Stomach (tissue), 7 donors: ENCODE measurements around the genes OXTR, IL17RC and CRELD1.

DNA sequence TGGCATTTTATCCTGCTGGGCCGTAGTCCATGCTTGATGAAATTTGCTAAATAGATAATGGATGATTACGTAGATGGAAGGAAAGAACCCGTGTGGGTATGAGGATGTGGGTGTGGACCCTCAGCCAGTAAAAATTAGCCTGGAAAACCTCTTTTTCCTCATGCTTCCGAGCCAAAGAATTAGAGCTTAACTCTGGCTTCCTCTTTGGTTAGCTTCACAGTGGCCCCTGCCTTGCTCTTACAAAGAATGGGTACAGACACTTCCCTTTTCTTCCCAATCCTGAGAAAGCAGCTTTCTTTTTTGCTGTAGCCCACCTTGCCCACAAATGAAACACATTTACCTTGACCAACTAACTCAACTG, 786.1 kb downstream of the GRM7 start:
- PRO-cap, result no peak
- RAMPAGE, long total RNA, 5 experiments, result no peak in any of the 5 experiments
- RRBS, result no CpG with 5 or more reads among the region's 4 CpGs

DNA sequence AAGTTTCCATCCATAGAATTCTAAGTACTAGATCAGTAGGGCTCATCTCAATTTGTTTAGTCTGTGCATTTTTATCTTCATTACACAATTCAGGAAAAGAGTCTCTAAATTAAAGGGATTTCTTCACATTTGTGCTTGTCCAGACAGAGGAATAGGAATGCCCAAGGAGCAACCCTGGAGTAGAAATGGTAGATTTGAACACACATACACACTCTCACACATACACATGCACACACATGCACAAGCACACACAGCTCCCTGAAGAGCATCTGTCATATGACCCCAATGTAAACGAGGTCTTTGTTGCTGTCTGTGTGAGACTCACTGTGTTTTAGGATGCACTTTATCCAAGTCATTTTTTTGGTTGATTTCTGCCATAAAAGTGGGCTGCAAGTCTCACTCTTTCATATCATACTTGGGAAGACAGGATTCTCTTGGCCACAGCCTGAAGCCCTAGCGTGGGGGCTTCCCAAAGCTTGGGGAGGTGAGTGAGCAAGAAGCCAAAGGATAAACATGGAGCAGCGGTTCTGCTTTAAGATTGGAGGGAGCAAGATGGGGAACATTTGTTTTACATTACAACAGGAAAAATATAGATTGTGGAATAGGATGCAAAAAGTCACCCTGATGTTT, 21.6 kb downstream of the LMCD1 start:
- PRO-cap, result no peak
- RAMPAGE, long total RNA, 5 experiments, result start-site peak on the plus strand in 1 of 5 experiments, centred at position 321 of the sequence, 9 reads per replicate
- RRBS, result no CpG with 5 or more reads among the region's 3 CpGs

DNA sequence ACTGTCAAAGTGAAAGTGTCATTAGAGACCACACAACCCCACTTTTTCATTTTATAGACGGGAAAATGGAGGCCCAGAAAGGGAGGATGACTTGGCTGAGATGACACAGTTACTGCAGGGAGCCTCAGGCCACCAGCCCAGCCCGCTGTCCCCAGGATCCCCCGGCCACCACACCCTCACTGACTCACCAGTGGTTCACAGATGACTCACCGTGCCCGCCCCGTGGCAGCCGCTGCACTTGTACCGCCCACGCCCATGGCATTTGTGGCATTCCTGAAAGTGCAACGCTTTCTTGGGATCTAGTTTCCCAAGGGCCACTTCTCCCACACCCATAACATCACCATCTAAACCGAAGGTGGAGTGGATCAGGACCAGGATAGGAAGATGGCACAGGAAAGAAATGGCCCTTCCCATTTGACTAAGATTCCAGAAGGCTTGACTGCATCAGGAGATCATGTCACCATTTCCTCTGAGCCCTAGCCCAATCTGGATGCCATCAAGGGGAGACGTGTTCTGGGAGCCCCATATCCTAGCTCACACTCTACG, 15.1 kb downstream of the SSUH2 start:
- PRO-cap, result no peak
- RAMPAGE, long total RNA, 5 experiments, result no peak in any of the 5 experiments
- RRBS, result no CpG with 5 or more reads among the region's 13 CpGs

DNA sequence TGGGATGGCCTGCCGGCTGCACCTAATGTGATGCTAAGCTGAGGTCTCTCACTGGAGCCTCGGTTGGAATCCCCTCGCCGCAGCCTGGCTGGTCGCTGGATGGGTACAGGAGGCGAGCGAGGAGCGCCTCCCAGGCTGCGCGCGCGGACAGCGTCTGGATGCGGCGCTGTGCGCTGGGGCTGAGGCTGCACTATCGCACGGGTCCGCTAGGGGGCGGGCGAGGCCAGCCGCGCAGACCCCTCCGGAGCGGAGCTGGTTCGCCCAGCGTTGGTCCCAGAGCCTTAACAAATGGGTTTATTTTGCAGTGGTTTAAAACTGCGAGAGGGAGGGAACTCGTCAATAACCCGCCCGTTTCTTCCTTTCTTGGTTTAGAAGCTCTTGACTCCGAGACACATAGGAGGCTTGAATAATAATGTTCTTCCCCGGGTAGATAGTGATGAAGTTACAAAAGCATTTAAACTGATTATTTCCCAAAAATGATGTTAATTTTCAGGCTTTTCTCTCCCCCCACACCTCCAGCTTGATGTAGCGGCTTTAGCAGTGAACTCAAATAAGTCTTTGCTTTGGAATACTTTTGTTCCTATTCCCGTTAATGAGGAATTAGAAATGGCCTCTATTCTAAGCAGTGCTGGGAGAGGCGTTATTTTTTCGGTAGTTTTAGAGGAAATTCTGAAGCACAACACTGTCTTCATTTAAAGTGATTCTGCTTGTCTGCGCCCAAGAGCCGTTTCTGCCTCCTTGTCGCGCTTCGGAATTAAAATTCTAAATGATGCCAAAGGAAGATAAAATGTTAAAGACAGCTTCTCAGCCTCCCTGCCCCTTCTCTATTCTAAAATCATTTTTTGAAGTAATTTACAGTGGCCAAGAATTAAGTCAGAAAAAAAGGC, at the start of gene OXTR:
TSS of gene OXTR (minus strand) at position 286 of the 887 bp plus-strand sequence.
- PRO-cap, result no peak
- RAMPAGE, long total RNA, 5 experiments, result no peak in any of the 5 experiments
- RRBS, result no CpG with 5 or more reads among the region's 42 CpGs

DNA sequence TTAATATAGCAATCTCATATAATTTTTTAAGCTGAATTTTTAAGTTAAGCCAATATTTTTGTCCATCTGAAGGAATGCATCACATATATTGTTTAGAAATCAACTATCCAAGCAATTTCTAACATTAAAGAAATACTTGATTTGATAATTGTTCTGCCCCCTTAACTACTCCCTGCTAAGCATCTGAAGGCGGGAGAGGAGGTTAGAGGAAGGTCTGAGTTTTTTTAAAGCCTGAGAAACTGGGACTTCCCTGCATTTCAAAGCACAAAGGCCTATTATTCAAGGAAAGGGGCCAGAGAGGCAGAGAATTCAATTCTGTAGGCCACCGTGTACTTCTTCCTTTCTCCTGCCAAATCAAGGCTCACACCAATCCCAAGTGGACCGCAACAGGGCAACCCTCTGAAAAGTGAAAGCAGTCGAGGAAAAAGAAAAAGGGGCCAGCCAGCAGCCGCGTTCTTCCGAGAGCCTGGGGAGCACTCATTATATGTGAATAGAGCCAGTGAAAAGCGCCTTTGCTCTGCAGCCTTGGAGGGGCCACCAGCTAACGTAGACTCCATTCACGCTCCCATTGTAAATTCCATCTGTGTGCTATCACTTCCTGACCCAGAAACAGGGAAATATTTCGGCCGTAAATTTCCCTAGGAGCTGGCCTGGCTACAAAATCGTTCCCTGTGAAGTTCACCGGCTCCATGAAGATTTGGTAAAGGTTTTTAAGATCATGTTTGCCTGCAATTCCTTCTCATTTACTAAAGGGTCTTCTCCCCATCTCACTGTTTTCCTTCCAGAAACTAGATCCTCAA, 46.0 kb upstream of the THUMPD3 start:
- PRO-cap, result no peak
- RAMPAGE, long total RNA, 5 experiments, result no peak in any of the 5 experiments
- RRBS, result no CpG with 5 or more reads among the region's 14 CpGs

GRCh38 chr3:9342580-9343211, 20.2 kb upstream of the THUMPD3 start:
- PRO-cap, result no peak
- RAMPAGE, long total RNA, 5 experiments, result no peak in any of the 5 experiments
- RRBS, result no CpG with 5 or more reads among the region's 5 CpGs

GRCh38 chr3:9458086-9459461, 61.2 kb downstream of the SETD5 start:
- PRO-cap, result no peak
- RAMPAGE, long total RNA, 5 experiments, result no peak in any of the 5 experiments
- RRBS, result no CpG with 5 or more reads among the region's 12 CpGs

GRCh38 chr3:9477303-9477787, 76.3 kb downstream of the LHFPL4 start:
- PRO-cap, result no peak
- RAMPAGE, long total RNA, 5 experiments, result no peak in any of the 5 experiments
- RRBS, result no CpG with 5 or more reads among the region's 2 CpGs

- PRO-cap, result no peak
- RAMPAGE, long total RNA, 5 experiments, result no peak in any of the 5 experiments
- RRBS, result no CpG with 5 or more reads among the region's 47 CpGs
Observed at GRCh38 chr3:9552426-9553075, 1.1 kb downstream of the LHFPL4 start.

DNA sequence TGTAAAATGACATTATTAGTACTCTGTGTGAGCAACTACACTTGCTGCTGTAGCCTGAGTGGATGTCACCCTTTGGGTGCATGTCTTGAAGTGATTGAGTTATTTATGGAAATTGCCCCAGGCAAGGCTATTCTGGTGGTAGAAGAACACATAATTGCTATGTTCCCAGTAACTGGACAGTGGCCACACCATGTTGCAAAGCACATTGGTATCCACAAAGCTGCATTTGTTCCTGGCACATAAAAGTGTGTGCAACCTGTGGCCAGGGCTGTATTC, 23.7 kb downstream of the MTMR14 start:
- PRO-cap, result no peak
- RAMPAGE, long total RNA, 5 experiments, result no peak in any of the 5 experiments

GRCh38 chr3:9731952-9733197, 840 bp downstream of the BRPF1 start:
- PRO-cap, result no peak
- RAMPAGE, long total RNA, 5 experiments, result no peak in any of the 5 experiments
- RRBS, result under 1% methylated on average over 29 of the region's 60 CpGs

- PRO-cap, result no peak
- RAMPAGE, long total RNA, 5 experiments, result start-site peak on the plus strand in 1 of 5 experiments, at chr3:9739405-9739927 at its widest, 19 reads per replicate
- RRBS, result 95% methylated on average over 2 of the region's 17 CpGs
Observed at GRCh38 chr3:9739457-9739949, 8.0 kb downstream of the BRPF1 start.

DNA sequence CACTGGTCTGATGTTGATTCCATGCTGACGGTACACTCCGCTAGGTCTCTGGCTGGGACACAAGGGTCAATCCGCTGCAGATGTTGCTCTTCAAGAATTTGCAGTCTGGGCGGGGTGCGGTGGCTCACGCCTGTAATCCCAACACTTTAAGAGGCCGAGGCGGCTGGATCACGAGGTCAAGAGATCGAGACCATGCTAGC, 1.1 kb upstream of the OGG1 start:
- PRO-cap, result unidirectional peak, plus-strand start at position 97 of the sequence
- RAMPAGE, long total RNA, 5 experiments, result no peak in any of the 5 experiments
- RRBS, result no CpG with 5 or more reads among the region's 10 CpGs

DNA sequence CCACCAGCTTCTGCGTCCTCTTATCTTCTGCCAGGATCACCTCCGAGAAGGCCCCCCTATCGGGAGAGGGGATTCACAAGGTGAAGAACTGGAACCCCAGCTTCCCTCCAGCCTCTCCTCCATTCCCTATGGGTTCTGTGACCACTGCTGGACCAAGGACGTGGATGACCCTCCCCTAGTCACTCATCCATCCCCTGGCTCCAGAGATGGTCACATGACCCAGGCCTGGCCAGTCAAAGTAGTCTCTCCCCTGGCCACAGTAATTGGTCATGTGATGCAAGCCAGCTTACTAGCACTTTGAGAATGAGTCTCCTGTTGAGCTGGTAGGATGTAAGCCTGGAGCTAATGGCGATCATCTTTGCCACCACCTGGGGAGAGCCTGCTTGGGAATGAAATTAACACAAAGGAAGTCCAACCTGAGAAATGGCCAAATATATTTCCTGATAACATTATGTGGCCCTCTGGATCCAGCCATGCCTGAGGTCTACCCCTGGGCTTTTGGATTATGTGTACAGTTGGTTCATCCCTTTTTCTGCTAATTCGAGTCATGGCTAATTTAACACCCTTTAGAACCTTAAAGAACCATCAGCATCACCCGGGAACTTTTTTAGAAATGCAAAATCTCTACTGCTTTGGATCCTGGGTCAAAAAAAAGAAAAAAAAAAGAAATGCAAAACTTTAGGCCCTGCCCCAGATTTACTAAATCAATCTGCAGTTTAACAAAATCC, 3.7 kb downstream of the CAMK1 start:
- PRO-cap, result no peak
- RAMPAGE, long total RNA, 5 experiments, result start-site peak on the plus strand in 1 of 5 experiments, centred at position 408 of the sequence, 10 reads per replicate
- RRBS, result no CpG with 5 or more reads among the region's 7 CpGs

DNA sequence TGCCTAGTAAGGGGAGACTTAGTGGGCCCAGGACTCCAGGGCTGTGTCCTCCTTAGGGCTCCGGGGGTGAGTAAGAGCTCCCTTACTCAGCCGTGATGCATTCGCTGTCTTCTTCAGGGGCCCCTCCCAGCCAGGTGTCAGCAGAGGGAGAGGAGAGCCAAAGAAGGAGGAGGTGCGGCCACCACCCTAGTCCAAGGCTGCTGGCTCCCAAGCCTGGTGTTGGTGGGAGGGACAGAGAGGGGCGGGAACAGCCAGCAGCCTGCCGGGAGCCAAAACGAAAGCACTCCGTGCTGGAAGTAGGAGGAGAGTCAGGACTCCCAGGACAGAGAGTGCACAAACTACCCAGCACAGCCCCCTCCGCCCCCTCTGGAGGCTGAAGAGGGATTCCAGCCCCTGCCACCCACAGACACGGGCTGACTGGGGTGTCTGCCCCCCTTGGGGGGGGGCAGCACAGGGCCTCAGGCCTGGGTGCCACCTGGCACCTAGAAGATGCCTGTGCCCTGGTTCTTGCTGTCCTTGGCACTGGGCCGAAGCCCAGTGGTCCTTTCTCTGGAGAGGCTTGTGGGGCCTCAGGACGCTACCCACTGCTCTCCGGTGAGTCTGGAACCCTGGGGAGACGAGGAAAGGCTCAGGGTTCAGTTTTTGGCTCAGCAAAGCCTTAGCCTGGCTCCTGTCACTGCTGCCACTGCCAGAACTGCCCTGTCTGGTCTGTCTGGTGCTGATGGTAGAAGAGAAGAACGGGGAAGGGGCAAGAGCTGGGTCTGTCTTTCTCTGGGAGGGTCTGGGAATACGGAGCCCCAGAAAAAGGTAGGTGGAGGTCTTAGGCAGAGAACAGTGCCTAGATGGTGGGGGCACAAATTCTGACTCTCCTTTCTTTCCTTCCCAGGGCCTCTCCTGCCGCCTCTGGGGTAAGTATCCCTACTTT, at the start of gene IL17RC:
TSS of gene IL17RC (plus strand) at position 272 of the 925 bp plus-strand sequence.
- PRO-cap, result bidirectional peak, plus-strand start at position 311 of the sequence, minus-strand start at position 72 of the sequence
- RAMPAGE, long total RNA, 5 experiments, result start-site peak on the plus strand in 3 of 5 experiments, centred at positions 300 to 307 of the sequence, 52 to 160 reads per replicate
- RRBS, result no CpG with 5 or more reads among the region's 17 CpGs

GRCh38 chr3:9933753-9934181, at the start of gene CRELD1:
CRELD1 (plus strand) TSS chr3:9933834.
- PRO-cap, result bidirectional peak, plus-strand start at chr3:9933844, minus-strand start at chr3:9933691
- RAMPAGE, long total RNA, 5 experiments, result start-site peak on the plus strand in 3 of 5 experiments, at chr3:9933791-9933937 at its widest, 79 to 245 reads per replicate
- RRBS, result 3% methylated on average over 8 of the region's 31 CpGs

- PRO-cap, result no peak
- RAMPAGE, long total RNA, 5 experiments, result no peak in any of the 5 experiments
- RRBS, result no CpG with 5 or more reads among the region's 8 CpGs
Observed at GRCh38 chr3:9934447-9934826, 803 bp downstream of the CRELD1 start.

- PRO-cap, result no peak
- RAMPAGE, long total RNA, 5 experiments, result start-site peak on the plus strand in 2 of 5 experiments, at chr3:10004941-10005348 at its widest, 5 to 7 reads per replicate
- RRBS, result no CpG with 5 or more reads among the region's 12 CpGs
Observed at GRCh38 chr3:10004708-10005848, 18.4 kb upstream of the EMC3 start.

- PRO-cap, result no peak
- RAMPAGE, long total RNA, 5 experiments, result no peak in any of the 5 experiments
- RRBS, result no CpG with 5 or more reads among the region's 4 CpGs
Observed at GRCh38 chr3:10186176-10186561, 21.4 kb downstream of the IRAK2 start.

DNA sequence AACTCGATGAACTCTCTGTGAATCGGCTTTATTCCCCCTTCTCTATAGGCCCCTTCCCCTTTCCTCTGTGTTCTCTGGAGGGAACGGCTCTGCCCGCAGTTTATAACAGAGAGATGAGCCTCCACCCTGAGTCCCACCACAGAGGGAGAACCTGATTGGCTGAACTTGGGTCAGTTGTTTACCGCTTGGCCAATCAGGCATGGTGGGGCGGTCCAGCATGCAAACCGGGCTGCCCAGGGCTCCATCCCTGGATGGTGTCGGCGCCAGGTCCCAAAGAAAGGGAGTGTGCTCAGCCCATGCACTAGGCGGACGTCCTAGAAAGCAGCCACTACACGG, 13.4 kb upstream of the TATDN2 start:
- PRO-cap, result no peak
- RAMPAGE, long total RNA, 5 experiments, result no peak in any of the 5 experiments
- RRBS, result no CpG with 5 or more reads among the region's 12 CpGs